Measurements from ENCODE around the genes C2orf72, HTR2B and B3GNT7.

GRCh38 chr2:230895610-230896396 lies 29.2 kb downstream of the GPR55 start:
- PRO-cap: no peak

- PRO-cap: no peak
Observed at GRCh38 chr2:231037132-231037688, at the start of gene C2orf72. C2orf72 (plus strand) TSS chr2:231037523.

GRCh38 chr2:231057592-231057949 lies 904 bp downstream of the PSMD1 start:
- PRO-cap: no peak

GRCh38 chr2:231124793-231125151 lies at the start of gene HTR2B:
HTR2B (minus strand) TSS chr2:231125042.
- PRO-cap: unidirectional peak, minus-strand start at chr2:231125064

DNA sequence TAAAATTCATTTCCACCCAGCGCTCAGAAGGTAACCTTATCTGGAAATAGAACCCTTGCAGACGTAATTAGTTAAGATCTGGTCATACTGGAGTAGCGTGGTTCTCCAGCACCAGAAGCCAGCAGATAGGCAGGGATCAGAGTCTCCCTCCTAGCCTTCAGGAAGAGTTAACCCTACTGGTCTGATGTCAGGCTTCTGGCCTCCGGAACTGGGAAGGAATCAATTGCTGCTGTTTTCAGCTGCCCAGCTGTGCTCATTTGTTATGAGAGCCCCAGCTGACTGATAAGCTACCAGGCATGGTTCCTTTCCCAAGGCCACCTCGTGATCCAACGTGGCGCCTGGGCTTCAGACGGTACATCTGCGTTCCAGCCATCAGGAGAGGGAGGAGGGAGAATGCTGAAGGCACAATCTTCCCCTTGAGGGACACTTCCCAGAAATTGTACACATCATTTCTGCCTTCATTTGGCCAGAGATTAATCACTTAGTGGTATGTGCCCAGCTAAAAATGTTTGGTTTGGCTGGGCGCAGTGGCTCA lies 10.8 kb upstream of the ARMC9 start:
- PRO-cap: bidirectional peak, plus-strand start at position 375 of the sequence, minus-strand start at position 259 of the sequence

GRCh38 chr2:231288551-231288919 lies 90.1 kb downstream of the ARMC9 start:
- PRO-cap: no peak

GRCh38 chr2:231321516-231322171 lies 73.9 kb upstream of the B3GNT7 start:
- PRO-cap: no peak

DNA sequence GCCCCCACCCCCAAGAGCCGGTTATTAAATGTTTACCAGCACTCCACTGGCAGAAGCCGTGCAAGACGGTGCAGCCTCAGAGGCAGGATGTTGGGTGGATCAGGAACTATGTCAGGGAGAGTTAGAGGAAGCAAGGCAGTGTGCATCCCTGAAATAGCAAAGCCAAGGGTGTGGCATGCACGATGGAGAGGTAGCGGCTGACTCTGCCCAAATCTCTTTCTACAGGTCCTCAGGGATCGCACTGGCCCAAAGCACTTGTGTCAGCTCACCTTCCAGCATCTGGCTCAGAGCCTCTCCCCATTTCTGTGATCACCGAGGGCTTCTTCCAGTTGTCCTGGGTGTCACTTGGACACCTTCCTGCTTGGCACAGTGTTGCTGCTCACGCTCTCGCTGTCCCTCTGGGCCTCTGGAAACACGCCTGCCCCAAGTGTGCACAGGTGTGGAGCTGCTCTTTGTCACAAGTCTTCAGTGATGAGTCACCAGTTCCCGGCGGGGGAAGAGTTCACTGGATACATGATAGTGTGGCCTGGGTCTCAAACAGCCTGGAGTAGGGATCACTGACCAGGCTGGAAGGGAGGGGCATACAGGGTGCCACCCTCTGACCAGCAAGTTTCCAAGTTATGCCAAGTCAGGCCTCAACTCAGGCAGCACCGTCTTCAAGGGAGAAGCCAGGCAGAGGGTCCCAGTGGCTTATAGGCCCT lies 17.3 kb upstream of the B3GNT7 start:
- PRO-cap: no peak

- PRO-cap: no peak
Observed at GRCh38 chr2:231386334-231386958, 9.1 kb upstream of the B3GNT7 start.

DNA sequence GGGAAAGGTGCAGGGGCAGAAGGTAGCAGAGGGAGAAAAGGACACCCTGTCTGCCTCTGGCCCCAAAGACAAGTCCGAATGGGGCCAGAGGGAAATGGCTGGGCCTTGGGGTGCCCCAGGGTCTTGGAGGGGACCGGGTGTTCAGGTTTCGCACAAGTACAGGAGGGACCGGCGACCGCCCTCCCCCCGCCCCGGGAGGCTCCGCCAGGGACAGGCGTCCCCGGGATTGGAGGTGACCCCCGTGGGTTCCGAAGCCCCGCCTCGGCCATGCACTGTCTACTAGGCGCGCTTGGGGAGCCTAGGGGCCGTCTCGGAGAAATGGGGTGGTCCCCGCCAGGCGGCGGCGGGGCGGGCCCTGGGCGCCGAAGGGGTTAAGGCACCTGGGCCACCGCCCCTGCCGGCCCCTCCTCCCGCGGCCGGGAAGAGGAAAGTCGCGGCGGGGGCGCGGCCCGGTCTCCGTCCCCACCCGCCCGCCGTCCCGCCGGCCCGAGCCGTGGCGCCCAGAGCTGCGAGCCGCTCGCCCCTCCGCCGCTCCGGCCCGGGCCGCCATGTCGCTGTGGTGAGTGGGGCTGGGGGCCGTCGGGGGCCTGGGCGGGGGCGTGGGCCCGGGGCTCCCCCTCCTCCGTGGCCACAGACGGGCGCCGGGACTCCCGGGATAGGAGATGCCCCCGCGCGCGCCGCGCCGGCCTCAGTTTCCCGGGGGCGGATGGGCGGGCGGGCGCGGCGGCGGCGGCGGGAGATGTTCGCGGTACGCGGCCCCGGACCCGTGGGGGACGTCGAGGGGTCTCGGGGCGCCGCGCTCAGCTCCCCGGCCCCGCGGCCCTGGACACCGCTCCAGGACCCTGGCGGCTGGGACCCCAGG lies at the start of gene B3GNT7:
B3GNT7 (plus strand) TSS at position 455 of the 862 bp plus-strand sequence.
- PRO-cap: unidirectional peak, plus-strand start at position 455 of the sequence

GRCh38 chr2:231396118-231396333 lies 516 bp downstream of the B3GNT7 start:
- PRO-cap: no peak

DNA sequence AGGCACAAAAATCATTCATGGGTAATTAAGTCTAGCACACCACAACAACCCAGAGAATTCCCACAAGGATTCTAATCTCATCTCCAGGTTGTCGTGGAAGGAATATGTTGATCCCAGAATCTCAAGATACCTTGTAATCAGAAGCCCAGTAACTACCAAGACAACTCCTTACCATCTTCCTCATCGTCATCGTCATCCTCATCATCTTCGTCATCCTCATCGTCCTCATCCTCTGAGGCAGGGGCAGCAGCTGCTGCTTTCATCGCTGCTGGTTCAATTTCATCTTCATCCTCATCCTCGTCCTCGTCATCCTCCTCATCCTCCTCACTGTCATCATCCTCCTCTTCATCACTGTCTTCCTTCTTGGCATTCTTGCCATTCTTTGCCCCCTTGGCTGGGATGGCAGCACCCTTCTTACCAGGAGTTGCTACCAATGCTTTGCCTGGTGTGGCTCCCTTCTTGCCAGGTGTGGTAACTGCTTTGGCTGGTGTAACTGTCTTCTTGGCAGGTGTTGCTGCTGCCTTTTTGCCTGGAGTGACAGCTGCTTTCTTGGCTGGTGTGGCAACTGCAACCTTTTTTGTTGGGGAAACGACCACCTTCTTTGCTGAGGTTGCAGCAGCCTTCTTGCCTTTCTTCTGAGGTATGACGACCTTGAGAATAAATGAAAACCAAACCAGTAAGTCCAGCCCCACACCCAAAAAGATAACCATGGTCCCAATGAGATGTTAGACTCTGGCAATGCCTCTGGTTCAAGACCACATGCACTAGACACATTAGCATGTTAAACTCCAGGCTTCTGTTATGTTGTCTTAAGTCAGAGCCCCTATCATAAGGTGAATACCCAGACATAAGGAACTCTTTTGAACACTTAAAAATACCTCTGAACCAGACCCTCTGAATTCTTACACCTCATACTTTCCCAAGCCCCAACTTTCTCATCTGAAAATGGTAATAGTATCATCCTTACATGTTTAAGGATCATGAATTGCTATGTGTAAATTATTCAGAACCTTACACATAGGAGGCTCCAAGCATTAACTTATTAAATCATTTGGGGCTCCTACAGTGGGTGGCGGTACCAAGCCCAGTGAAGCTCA lies 2.6 kb downstream of the NCL start:
- PRO-cap: no peak

- PRO-cap: no peak
Observed at GRCh38 chr2:231464556-231464682, 135 bp upstream of the NCL start.

DNA sequence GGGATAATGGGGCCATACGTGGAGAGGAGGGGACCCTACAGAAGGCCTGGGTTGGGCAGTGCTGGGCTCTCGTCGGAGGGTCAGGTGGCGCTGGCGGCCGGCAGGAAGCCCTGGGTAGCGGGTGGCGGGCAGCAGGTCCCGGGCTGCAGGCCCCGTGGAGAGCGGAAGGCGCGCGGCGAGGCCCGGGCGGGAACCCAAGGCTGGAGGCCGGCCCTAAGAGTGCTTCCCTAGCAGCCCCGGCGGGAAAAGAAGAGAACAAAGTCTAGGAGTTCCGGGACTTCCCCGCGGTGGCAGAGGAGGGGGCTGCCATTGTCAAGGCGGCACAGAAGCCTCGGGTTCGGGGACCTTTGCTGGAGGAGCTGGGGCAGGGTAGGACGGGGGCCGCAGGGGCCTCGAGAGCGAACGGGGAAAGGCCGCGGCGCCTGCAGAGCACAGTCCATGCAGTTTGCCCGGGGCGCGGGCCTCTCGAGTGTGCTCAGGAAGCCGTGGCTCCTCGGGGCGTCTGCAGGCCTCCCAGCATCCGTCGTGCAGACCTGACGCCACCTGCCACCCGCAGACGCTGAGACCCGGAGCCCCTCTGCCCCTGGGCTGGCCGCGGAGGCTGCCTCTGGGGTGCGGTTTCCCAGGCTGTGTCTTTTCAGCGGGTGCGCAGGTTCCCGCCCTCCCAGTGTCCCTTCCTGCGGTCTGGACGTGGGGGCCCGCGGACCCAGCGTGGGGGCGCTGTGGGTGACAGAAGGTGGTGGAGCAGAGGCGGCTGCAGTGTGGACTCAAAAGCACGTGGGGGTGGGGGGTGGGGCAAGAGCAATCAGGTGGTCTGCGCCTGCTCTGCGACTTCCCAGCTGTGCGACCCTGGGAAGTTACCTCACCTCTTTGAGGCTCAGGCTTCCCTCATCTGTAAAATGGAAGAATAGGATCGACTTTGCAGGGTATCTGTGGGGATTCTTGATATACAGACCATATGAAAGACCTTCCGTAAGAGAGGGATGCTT lies 19.4 kb upstream of the NCL start:
- PRO-cap: no peak

GRCh38 chr2:231601055-231601268 lies 8.3 kb downstream of the TEX44 start:
- PRO-cap: no peak

DNA sequence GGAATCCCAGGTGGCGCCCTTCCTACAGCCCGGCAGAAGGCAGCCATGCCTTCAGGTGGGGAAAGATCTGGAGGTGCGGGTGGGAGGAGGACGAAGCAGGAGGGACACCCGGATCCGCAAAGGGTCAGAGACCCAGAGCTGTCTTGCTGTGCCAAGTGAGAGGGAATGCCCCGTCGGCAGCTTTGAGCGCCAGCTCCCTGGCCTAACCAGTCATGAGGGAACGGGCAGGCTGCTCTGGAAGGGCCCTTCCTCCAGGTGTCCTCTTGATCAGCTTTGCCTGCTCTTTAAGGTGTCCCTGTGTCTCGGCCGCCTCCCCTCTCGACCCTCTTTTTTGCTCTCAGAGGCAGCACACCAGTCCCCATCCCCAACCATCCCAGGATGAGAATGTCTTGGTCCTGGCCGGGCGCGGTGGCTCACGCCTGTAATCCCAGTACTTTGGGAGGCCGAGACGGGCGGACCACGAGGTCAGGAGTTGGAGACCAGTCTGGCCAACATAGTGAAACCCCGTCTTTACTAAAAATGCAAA lies 22.7 kb downstream of the TEX44 start:
- PRO-cap: no peak

GRCh38 chr2:231660736-231661518 lies 47.4 kb upstream of the PTMA start:
- PRO-cap: no peak

- PRO-cap: no peak
Observed at GRCh38 chr2:231672479-231673331, 35.6 kb upstream of the PTMA start.

DNA sequence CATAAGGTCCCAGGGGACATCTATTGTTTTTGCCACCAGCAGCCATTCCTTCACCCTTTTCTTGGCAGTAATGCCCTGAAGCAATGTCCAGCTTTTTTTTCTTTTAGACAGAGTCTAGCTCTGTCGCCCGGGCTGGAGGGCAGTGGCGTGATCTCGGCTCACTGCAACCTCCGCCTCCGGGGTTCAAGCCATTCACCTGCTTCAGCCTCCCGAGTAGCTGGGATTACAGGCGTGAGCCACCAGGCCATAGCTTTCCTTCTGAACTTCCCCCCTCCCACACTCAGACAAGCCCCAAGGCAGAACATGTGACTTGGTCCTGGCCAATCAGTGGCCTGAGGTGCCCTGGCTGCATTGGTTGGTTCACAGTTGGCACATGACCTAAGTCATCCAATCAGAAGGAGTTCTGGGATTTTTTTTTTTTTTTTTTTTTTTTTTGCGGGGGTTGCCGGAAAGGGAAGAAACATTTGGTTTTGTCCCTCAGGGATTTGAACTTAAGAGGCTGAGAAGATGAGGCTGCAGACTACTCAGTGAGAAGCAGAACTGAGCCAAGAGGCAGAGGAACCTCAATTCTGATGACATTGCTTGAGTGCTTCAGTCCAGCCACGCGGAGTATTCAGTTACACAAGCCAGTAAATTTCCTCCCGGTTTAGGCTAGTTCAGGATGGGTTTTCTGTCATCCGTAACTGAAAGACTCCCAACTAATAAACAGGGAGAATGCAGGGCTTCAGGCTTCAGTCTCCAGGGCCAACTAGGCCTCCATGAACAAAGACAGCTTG lies 8.9 kb downstream of the PTMA start:
- PRO-cap: no peak

DNA sequence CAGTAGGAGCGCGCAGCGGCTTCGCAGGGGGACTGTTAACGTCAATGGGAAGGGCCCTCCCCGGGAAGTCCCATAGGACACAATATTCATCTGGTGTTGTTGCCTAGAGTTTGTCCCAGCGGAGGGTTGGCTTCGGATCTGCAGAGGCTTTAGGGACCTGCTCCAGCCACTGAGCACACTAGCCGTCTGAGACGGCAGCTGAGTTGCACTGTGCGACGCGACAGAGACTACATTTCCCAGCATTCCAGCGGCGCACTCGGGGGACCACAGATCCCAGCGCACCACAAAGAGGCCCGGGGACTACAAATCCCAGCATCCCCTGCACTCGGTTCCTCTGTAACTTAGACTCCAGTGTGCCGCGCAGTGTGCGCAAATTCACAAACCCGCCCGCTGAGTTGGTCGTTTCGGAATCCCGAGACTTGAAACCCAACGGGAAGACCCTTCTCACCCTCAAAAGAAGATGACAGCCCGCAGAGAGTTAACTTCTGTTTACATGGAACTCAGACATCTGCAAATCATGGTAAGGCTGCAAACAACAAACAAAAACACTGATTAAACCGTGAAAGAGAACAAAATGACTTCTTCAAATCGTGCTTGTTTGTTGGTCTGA lies 387 bp upstream of the PDE6D start:
- PRO-cap: bidirectional peak, plus-strand start at position 118 of the sequence, minus-strand start outside the sequence; unidirectional peak, plus-strand start at position 339 of the sequence; unidirectional peak, plus-strand start at position 372 of the sequence